ENCODE data around the genes TRA2B and EIF4A2.

DNA sequence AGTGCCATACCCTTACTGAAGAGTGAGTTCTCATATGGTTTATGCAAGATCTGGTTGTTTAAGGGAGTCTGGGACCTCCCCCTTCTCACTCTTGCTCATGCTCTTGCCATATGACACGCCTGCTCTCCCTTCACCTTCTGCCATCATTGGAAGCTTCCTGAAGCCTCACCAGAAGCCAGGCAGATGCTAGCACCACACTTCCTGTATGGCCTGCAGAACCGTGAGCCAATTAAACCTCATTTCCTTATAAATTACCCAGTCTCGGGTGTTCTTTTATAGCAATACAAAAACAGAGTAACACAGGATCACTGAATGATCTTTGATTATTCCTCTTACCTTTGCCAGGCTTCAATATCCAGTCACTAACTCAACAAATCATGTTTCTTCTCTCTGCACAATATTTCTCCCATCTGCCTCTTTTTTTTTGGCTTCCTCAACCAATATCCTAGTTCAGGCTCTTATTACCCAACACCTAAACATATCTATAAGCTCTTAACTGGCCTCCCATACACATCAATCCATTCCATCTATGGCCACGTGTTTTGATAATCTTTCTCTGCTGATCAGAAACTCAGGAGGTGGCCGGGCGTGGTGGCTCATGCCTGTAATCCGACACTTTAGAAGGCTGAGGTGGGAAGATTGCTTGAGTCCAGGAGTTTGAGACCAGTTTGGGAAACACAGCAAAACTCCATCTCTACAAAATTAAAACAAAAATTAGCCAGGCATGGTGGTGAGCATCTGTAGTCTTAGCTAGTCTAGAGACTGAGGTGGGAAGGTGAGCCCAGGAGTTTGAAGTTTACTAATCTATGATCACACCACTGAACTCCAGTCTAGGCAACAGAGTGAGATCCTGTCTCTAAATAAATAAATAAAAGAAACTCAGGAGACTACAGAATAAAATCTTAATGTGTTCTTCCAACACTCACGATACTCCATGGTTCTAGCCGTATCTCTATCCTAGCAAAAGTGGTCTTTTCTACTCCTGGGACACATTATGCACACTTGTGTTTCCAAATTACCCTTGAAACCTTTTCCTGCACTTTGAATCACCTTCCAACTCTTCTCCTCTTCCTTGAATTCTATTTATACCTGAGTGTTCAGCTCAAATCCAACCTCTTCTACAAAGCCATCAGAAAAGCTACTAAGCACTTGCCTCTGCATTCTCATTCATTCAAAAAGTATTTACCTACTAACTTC lies 68.3 kb downstream of the IGF2BP2 start:
- PRO-cap = no peak

GRCh38 chr3:185773773-185774363 lies 51.0 kb downstream of the IGF2BP2 start:
- PRO-cap = no peak

GRCh38 chr3:185807707-185808196 lies 17.1 kb downstream of the IGF2BP2 start:
- PRO-cap = no peak

DNA sequence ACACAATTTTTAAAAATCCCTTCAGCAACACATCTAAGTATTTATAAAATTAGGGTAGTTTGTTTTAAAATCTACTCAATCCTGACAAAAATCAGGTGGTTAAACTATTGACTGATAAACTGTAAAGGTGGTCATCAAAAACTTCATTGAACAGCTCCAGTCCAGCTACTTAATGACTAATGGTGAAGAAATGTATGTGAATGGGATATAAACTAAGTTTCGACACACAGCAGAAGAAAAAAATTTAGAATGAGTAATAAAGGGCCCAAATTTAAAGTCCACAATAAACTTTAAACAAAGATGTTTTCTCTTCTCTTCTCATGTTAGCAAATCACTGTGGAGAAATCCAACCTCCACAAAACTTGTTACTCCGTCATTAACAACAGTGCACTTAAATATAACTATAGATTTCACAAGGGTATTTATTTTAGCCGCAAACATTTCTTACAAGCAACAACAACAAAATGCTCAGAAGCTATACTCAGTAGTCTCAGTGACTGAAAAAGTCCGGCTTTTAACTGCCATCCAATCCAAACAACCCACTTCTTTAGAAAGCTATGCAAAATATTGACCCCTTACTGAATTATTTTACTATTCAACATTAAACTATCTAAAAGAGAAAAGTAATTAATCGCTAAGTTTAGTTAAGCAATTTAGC lies 2.6 kb downstream of the IGF2BP2 start:
- PRO-cap = no peak

GRCh38 chr3:185825084-185825943 lies 472 bp upstream of the IGF2BP2 start:
- PRO-cap = bidirectional peak, plus-strand start at chr3:185825183, minus-strand start at chr3:185824990

DNA sequence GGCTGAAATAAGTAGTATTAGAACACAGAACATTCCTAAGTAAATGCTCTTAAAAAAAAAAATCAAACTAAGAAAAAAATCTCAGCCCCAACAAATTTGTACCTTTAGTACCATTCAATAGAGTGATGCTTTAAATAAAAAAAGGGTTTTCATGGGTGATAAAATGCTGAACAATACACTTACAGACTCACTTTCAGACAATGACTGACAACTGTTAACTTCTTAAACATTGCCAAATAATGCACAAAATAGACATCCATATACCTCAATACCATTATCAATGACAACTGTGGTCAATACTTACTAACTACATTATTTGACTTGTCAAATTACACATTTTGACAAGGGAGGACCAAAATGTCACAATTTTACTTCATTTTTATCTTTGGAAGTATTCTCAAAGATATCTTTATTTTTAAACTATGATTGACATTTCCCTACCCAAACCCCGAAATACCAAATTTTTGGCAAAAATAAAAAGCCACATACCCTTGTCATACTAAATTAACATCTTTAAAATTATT lies 18.1 kb downstream of the TRA2B start:
- PRO-cap = no peak

DNA sequence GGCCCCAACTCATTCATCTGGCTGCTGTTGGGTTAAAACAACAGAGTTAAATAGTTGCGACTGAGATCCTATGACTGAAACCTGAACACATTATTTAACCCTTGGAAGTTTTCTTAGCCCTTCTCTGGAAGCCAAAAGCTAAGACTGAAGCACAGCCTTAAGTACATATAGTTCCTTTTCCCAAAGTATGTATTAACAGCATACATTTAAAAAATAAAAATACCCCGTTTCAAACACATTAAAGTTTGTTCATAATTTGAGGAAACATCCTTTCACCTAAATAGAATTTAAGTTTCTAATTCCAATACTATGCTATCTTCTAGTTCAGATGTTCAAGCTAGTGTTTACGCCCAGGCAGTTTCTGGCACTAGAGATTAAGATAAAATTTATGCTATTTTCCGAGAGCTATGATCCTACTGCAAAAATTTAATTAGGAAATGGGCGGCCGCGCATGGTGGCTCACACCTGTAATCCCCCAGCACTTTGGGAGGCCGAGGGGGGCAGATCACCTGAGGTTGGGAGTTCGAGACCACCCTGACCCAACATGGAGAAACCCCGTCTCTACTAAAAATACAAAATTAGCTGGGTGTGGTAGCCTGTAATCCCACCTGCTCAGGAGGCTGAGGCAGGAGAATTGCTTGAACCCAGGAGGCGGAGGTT lies 15.1 kb downstream of the TRA2B start:
- PRO-cap = no peak

DNA sequence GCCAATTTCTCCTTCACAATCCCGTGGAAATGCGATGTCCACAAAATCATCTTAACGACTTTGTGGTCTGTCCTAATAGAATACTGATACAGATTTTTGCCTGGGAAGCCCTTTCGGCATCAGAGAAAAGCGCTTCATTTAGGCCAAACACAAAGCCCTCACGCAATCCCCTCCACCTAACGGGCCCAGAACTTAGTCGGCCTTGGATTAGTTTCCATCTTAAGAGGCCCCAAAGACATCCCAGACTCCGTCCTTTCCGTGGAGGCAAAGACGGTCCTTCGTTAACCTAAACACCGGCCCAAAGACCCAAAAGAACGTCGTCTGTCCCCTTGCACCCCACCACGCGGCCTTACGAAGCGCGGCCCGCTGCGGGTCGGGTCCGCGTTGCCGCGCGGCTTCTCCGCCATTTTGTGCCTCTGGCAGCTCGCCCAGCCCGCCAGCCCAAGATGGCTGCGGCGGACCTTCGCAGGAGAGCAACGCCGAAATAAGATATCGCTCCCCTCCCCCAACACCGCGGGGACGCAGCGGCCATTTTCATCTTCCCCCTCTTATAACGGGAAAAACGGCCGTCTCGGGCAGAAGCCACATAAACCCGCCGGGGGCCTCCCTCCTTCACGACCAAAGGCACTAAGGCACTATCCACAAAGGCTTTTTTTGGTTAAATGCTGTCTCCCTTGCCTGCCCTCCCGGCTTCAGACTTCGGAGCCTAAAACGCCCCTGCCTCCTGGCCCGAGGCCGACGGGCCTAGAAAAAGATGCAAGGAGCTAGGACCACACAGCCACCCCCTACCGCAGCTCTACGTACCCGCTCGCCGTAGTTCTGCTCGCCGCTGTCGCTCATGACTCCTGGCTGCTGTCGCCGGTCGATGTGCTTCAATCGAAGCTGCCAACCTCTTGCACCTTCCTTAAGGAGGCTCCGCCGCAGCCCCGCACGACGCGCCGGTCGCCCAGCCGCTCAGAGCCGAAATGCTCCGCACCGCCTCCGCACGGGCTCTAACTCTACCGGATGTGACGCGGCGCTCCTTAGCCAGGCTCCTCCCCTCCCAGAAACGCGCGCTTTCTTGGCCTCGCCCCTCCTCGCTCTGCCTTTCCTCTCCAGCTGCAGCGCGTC lies at the start of gene TRA2B:
Gene TRA2B, minus strand, starts transcription at position 994 of the 1,110 bp plus-strand sequence.
- PRO-cap = unidirectional peak, minus-strand start at position 966 of the sequence

GRCh38 chr3:186149226-186149978 lies 40.5 kb upstream of the ETV5 start:
- PRO-cap = no peak

DNA sequence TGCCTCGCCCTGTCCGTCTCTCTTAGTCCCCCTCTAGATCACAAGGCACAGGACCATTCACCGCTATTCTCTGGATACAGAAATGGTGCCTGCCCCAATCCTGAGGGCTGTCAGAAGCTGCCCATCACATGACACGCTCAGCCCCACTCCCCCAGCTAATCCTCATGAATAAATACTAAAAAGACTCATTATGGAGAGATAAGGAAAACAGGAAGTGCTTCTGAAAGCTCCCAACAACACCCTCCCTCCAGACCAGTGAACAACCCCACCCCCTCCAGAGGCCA lies 100.8 kb upstream of the ETV5 start:
- PRO-cap = no peak

- PRO-cap = no peak
Measured at GRCh38 chr3:186259548-186259995, 102.5 kb downstream of the DGKG start.

- PRO-cap = no peak
Measured at GRCh38 chr3:186281067-186281542, 80.9 kb downstream of the DGKG start.

- PRO-cap = no peak
Measured at GRCh38 chr3:186365002-186365568, 3.1 kb upstream of the DGKG start.

- PRO-cap = no peak
Measured at GRCh38 chr3:186365674-186366074, 3.6 kb upstream of the DGKG start.

DNA sequence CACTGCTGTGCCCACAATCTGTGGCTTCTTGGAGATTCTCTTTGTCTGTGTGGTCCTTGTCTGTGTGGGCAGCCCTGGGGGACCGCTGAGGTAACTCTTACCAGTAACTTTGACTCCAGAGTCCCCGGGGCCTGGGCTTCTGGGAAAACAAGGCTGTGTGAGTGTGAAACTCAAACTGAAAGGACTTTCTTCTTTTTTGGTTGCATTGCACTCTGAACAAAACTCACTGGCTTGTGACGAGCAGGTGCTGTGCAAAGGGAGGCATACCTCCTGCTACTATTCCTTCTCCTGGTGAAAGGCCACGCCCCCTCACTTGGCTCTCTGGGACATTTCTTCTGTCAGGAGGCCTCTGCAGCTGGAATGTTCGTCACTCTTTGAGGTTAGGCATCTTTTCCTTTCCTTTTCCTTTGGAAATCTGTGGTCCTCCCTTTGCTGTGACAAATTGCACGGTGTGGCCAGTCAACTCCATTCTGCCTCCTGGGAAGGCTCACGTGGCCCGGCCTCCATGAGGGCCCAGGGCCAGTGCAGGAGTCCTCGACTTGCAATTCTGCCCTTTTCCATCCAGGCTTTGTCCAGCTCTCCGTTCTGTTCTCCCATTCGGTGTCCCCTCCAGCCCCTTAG lies 22.6 kb downstream of the CRYGS start:
- PRO-cap = no peak

- PRO-cap = no peak
Measured at GRCh38 chr3:186599538-186599891, 13.3 kb upstream of the AHSG start.

- PRO-cap = no peak
Measured at GRCh38 chr3:186663502-186664241, 2.1 kb upstream of the HRG start.

- PRO-cap = bidirectional peak, plus-strand start at chr3:186783577, minus-strand start at chr3:186783217; bidirectional peak, plus-strand start at chr3:186784157, minus-strand start at chr3:186784140
Measured at GRCh38 chr3:186783493-186784405, at the start of gene EIF4A2. TSS of gene EIF4A2 (plus strand) at chr3:186783577.

- PRO-cap = no peak
Measured at GRCh38 chr3:186789869-186790807, 6.8 kb downstream of the EIF4A2 start.

DNA sequence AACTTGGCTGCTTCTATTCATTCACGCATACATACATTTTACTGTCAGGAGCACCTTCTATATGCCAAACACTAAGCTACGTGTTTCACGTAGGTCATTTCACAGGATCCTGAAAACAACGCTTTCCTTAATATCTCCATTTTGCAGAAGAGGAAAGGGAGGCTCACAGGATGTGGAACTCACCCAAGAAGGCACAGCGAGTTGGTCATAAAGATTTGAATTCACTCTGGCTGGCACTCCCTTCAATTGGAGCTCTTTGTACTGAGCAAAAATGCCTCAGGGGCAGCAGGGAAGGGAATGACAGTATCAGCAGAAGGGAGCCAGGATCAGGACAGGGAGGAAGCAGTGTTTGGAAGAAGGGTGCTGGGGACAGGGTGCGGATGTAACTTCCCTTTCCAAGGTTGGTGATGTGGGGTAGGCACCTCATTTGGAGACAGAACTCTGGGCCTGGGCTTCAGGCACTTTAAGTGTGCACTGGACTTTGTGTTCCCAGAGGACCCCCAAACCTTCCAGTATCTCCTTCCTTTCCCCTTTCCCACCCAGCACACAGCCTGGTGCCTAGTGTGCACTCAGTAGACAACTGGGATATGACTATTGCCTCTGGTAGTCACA lies 1.1 kb upstream of the ST6GAL1 start:
- PRO-cap = no peak